Placental pericyte (primary cell): Measurements from ENCODE around the gene ZNF10.

GRCh38 chr12:132894997-132895399 lies 7.6 kb upstream of the CHFR start:
- CAGE, long polyA plus RNA: no peak

GRCh38 chr12:132989358-132990077 lies 3.4 kb downstream of the ZNF26 start:
- CAGE, long polyA plus RNA: no peak

GRCh38 chr12:133084182-133085002 lies 3.7 kb downstream of the ZNF140 start:
- CAGE, long polyA plus RNA: no peak

DNA sequence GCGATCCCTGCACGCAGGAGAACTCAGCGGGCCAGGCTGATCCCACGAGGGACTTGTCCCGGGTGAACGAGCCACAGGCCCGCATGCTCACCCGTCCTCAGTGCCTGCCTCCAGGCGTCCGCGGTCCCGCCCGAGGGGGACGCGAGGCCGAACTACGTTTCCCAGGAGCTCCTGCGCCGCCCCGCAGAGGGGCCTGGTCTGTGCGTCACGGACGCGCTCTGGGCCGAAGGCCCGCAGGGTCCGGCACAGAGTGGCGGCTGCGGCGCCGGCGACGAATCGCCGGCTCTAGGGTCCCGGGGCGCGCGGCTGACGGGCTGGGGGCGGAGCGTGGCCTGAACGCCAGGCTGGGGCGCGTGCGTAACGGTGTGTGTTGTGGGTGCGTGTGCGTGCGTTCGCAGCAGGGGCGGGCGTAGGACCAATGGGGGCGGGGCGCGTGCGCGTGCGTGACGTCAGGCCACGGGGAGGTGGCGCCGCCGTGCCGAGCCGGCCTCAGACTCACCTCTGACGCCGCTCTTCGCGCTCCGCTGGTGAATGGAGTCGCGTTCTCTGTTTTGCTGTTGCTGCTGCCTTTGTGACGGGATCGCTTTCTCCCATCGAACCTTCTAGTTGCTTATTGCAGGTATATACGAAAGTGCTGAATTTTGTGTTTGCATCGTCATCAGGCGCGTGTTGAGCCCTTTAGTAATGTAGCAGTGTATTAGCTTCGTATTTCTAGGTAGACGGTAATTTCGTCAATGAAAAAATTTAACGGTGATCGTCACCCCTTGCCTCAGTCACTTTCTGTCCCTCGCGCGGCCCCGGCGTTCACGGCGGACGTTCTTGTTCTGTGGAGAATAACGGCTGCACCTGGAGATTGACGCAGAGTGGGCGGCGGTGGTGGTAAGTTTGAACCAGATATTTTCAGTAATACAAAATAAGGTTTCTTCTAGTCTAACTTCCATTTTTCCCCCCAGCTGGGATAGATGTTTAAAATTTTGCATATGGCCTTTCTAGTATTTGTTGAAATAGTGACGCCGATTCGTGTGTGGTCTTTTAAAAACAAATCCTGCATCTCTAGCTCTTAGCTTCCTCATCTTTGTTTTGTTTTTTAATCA lies at the start of gene ZNF10:
TSS of gene ZNF10 (plus strand) at position 492 of the 1,094 bp plus-strand sequence.
- CAGE, long polyA plus RNA: no peak